ENCODE results near the gene NAGPA.

- PRO-cap, 2 experiments: no peak in any of the 2 experiments
Measured at GRCh38 chr16:3677437-3678576, 23.3 kb downstream of the DNASE1 start.

- PRO-cap, 2 experiments: no peak in any of the 2 experiments
Measured at GRCh38 chr16:3939051-3939436, 58.5 kb upstream of the CREBBP start.

DNA sequence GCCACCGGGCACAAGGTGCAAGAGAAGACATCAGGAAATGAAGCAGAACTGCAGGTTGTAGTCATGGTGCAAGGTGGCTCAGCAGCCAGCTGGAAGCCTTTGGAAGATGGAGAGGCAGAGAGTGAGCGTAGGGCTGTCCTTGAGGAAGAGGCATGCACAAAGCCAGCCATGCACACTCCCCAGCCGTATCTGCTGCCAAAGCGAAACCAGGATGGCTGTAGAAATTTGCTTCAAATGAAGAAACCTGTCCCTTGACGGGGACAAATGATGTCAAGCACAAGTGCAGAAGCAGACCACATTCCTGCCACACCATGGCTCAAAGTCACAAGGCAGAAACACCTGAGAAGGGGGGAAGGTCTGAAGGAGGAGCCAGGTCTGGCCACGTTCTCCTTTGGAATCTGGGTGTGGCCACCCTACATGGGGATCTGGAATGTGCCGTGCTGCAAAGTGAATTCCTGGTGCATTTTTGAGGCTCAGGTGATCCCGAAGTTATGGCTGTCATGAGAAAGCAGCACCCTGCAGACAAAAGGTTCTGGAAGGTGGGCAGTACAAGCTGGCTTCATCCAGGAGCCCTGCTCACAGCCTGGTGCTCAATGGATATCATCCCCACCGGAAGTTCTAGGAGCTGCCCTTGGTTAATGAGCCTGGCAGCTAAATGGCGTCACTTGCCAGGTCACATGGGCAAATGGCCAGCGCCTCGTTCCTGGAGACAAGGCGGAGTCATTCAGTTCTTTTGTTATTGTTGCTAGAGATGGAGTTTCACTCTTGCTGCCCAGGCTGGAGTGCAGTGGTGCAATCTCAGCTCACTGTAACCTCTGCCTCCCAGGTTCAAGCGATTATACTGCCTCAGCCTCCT, 20.0 kb upstream of the ADCY9 start:
- PRO-cap, 2 experiments: no peak in any of the 2 experiments

- PRO-cap, 2 experiments: peak in 1 of 2 experiments; most common minus-strand start chr16:4184915 (in 1)
Measured at GRCh38 chr16:4184787-4185149, 57.1 kb downstream of the SRL start.

- PRO-cap, 2 experiments: peak in 1 of 2 experiments; most common plus-strand start chr16:4218014 (in 1); most common minus-strand start chr16:4217511 (in 1)
Measured at GRCh38 chr16:4217363-4218131, 24.3 kb downstream of the SRL start.

DNA sequence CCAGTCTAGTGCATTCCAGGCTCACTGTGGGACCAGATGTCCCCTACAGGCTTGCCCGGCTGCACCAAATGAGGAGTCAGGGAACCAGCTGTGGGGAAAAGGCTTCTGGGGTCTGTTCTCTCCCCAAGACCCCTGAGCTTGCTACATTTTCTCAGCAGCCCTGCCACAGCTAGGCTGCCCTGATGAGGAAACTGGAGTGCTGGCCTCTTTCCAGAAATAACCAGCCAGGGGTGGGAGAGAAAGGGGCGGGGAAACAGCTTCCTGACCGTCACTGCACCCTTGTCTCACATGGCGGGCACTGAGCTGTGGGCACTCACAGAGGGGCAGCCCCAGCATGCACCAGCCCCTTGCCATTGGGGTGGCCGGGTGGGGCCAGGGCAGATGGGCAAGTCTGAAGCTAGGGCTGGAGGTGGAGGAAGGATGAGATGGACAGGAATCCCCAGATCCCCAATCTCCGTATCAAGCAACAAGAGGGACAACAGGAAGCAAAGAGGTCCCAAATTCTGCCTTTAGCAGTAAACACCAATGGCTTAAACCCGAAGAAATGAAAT, 2.8 kb downstream of the SRL start:
- PRO-cap, 2 experiments: no peak in any of the 2 experiments

- PRO-cap, 2 experiments: no peak in any of the 2 experiments
Measured at GRCh38 chr16:4362168-4362455, 9.5 kb upstream of the VASN start.

DNA sequence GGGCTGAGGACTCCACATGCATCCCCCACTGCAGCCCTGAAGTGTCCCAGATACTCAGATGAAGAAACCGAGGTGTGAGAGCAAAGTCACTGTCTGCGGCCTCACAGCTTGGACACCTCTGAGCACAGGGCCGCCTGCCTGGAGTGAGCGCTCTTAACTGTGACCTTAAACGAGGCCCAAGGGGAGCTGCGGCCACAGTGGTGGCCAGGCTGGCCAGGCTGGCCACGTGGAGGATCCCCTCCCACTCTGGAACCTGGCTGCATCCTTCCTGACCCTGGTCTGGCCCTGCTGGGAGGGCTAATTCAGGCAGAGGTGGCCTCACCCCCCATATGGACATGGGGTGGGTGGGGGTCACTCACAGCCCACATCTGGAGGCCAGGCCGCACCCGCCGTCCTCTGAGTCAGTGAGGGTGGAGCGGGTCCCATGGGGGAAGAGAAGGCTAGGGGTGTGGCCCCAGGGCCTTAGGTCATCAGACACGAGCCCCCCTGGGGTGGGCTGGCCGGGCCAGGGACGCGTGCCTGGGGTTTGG, 6.6 kb downstream of the VASN start:
- PRO-cap, 2 experiments: no peak in any of the 2 experiments

GRCh38 chr16:4411605-4412305, 4.6 kb downstream of the CORO7 start:
- PRO-cap, 2 experiments: no peak in any of the 2 experiments

DNA sequence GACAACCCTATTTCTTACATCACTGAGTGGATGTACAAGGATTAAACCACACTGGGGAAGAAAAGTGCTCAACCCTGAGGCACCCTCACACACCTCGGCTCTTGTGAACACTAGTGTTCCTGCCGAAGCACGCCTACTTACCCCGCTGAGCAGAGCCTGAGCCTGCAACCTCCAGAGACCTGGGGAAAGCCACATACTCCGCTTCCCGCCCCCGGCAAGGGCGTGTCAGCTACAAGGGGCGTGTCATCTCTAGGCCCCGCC, 172 bp upstream of the HMOX2 start:
- PRO-cap, 2 experiments: no peak in any of the 2 experiments

GRCh38 chr16:4478002-4478405, 1.8 kb downstream of the HMOX2 start:
- PRO-cap, 2 experiments: no peak in any of the 2 experiments

GRCh38 chr16:4500880-4501258, 24.7 kb downstream of the HMOX2 start:
- PRO-cap, 2 experiments: no peak in any of the 2 experiments

GRCh38 chr16:4501259-4501578, 25.0 kb downstream of the HMOX2 start:
- PRO-cap, 2 experiments: no peak in any of the 2 experiments

- PRO-cap, 2 experiments: no peak in any of the 2 experiments
Measured at GRCh38 chr16:4618873-4619529, 4.3 kb upstream of the UBALD1 start.

- PRO-cap, 2 experiments: no peak in any of the 2 experiments
Measured at GRCh38 chr16:4676405-4676818, 16.9 kb upstream of the NUDT16L1 start.

GRCh38 chr16:4850116-4850455, 2.8 kb downstream of the UBN1 start:
- PRO-cap, 2 experiments: no peak in any of the 2 experiments

GRCh38 chr16:4866643-4867837, 19.8 kb downstream of the UBN1 start:
- PRO-cap, 2 experiments: no peak in any of the 2 experiments

GRCh38 chr16:4910713-4910986, 26.3 kb downstream of the PPL start:
- PRO-cap, 2 experiments: no peak in any of the 2 experiments

DNA sequence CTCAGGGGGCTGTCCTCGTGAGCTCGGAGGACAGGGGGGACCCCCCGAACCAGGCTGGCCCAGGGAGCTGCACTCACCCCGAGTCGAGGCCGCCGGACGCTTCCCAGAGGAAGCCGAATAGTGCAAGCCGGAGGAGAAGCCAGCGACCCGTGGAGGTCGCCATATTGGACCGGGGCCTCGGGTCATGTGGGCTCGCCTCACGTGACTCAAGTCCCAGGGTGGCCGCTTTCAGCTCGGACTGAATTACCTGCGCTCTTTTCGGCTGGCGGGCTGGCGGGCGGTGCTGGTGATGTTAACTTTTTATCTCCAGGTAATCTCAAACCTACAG, at the start of gene NAGPA:
TSS of gene NAGPA (minus strand) at position 184 of the 328 bp plus-strand sequence.
- PRO-cap, 2 experiments: peak in 2 of 2 experiments; most common plus-strand start position 209 of the sequence (in 2); most common minus-strand start position 119 of the sequence (in 1)

GRCh38 chr16:5089915-5090942, 7.4 kb downstream of the EEF2KMT start:
- PRO-cap, 2 experiments: no peak in any of the 2 experiments